Sigmoid colon (tissue), 4 donors: ENCODE measurements around a stretch of chr9.

GRCh38 chr9:104747045-104747326, 497 bp upstream of the NIPSNAP3A start:
- PRO-cap = no peak
- RAMPAGE, long total RNA, 4 experiments = no peak in any of the 4 experiments

DNA sequence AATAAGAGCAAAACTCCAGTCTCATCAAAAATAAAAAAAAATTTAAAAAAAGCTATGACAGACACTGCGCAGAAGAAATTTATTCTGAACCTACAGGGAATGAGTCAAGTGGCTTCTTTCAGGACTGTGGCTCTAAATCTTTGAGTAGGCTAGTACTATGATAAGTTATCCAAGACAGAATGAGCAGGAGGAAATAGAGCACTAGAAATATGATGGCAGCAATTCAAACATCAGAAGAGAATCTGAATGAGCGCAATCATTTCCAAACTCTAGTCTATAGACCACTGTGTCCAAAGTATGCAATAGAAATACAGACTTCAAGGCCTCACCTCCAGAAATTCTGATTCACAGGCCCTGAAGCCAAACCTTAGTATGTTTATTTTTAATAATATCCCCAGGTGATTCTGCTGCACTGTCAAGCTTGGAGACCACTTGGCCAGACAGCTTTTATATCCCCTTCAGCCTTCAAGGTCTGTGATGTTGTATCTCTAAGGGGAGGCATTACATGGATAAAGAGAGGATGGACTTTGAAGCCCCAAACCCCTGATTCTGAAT, 51.1 kb downstream of the NIPSNAP3B start:
- PRO-cap = no peak
- RAMPAGE, long total RNA, 4 experiments = no peak in any of the 4 experiments

DNA sequence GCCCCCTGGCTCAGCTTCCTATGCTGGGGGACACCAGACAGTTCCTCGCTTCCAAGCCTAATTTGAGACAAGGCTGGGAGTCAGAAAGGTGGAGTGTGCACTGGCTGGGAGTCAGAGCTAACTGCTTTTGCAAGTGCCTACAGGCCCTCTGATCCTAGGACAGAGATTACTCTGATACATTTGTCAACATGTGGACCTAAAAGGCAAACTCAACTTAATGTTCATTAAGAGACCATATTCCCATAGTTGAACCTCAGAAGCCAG, 80.8 kb downstream of the NIPSNAP3B start:
- PRO-cap = no peak
- RAMPAGE, long total RNA, 4 experiments = no peak in any of the 4 experiments

DNA sequence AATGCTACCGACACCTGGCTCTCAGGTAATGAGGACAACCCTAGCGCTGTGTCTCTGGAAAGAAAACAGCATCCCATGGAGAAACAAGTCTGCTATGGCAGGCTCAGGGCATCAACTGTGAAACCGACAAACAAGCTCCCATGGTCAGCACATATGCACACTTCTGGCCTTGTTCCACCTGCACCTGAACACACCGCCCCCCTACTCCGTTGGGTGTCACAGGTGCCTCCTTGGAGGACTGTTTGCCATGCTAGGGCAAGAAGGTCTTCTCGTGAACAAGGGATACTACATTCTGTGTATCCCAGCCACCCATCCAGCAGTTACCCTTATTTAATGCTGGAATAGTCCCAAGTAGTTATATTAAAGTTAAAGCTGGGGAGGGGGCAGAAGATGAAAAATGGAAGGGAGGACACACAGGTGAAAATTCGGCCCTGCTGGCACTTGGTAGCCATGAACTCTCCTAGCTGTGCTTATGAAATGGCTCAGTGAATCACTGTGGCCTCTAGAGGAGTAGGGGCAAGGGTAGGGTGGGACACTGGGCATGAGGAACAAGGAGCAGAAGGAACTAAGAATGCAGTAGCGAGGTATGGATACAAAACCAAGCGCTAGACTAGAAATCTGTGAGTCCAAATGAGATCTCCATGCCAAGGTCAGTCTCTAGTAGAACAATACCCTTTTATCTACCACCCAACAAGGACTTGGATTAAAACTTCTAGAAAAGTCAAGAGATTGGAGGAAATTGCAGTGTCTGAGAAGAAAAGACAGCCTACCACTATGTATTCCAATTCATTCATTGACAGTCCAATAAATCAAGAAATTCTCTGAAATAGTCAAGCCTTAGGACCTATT, 23.1 kb downstream of the ABCA1 start:
- PRO-cap = no peak
- RAMPAGE, long total RNA, 4 experiments = no peak in any of the 4 experiments

GRCh38 chr9:104923060-104923646, 4.8 kb downstream of the ABCA1 start:
- PRO-cap = no peak
- RAMPAGE, long total RNA, 4 experiments = no peak in any of the 4 experiments

DNA sequence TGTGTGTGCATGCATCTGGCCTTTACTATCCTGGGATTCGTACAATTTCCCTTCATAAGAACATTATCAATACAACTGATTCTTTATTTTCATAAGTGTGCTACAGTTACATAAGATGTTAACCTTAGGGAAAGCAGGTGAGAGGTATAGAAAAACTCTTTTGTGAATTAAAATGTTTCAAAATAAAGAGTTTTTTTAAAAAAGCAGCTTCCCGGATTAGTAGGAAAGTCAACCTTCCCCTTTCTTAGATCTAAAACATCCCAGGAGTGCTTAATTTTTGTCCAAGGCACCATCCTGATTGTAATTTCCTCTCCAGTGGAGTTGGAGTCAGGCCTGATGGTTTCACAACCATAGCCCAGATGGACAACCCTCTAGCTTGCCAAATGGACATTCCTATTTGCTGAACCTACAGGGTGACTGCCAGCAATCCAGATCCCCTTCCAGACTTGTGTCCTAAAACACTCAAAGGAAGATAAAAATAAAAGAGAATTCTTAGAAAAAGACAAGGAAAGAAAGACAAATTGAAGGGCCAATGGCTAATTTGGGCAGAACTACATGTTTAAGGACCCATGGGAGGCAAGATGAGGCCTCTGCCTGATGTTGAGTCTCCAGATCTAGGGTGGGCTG, 38.7 kb upstream of the SLC44A1 start:
- PRO-cap = no peak
- RAMPAGE, long total RNA, 4 experiments = no peak in any of the 4 experiments

DNA sequence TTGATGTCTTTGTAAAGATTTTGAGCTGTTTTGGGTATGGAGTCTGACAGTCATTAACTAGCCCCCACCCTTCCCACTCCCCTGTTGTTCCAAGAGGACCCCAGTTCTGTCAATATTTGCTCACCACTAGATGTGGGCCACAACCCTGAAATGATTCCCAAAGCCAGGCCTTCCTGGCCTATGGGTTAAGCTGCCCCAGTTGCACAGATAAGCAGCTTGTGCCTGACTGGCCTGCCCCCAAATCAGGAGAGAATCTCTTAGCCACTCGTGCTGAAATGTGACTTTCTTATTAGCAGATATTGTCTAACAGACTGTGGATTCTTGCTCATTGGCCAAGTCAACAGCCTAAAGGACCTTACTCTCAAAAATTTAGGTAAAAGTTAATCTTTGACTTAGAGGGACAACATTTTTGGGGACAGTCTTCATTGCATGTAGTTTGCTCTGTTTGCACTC, 29.3 kb upstream of the FSD1L start:
- PRO-cap = no peak
- RAMPAGE, long total RNA, 4 experiments = no peak in any of the 4 experiments

GRCh38 chr9:105656525-105657026, 5.7 kb upstream of the TAL2 start:
- PRO-cap = no peak
- RAMPAGE, long total RNA, 4 experiments = no peak in any of the 4 experiments

DNA sequence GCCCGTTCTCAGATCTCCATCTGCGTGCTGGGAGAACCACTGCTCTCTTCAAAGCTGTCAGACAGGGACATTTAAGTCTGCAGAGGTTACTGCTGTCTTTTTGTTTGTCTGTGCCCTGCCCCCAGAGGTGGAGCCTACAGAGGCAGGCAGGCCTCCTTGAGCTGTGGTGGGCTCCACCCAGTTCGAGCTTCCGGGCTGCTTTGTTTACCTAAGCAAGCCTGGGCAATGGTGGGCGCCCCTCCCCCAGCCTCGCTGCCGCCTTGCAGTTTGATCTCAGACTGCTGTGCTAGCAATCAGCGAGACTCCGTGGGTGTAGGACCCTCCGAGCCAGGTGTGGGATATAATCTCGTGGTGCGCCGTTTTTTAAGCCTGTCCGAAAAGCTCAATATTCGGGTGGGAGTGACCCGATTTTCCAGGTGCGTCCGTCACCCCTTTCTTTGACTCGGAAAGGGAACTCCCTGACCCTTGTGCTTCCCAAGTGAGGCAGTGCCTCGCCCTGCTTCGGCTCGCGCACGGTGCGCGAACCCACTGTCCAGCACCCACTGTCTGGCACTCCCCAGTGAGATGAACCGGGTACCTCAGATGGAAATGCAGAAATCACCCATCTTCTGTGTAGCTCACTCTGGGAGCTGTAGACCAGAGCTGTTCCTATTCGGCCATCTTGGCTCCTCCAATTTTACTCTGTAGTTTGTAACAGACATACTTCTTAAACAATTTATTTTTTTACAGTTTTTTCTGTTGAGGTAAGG, 88.2 kb downstream of the TMEM38B start:
- PRO-cap = no peak
- RAMPAGE, long total RNA, 4 experiments = no peak in any of the 4 experiments

GRCh38 chr9:106755563-106756383, 107.2 kb upstream of the ZNF462 start:
- PRO-cap = no peak
- RAMPAGE, long total RNA, 4 experiments = no peak in any of the 4 experiments

DNA sequence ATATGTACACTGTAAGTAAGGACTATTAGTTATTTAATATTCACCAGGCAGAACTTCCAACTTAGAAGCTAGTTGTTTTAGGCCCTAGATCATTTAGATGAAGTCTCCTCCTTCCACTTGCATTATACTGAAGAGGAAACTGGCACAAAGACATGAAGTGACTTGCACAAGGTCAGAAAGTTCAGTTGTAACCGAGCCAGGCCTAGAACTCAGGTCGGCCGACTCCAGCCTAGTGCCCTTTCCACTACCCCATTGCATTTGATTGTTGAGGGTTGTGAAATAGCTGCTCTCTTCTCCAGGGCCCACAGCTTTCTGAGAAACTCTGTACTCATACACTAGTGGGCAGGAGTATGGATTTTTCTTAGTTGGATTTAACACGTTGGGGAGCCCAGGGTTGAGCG, 5.6 kb downstream of the ZNF462 start:
- PRO-cap = no peak
- RAMPAGE, long total RNA, 4 experiments = no peak in any of the 4 experiments

GRCh38 chr9:107011239-107012264, 148.6 kb downstream of the ZNF462 start:
- PRO-cap = no peak
- RAMPAGE, long total RNA, 4 experiments = no peak in any of the 4 experiments

GRCh38 chr9:107283420-107284511, 687 bp downstream of the RAD23B start:
- PRO-cap = no peak
- RAMPAGE, long total RNA, 4 experiments = no peak in any of the 4 experiments

GRCh38 chr9:107587063-107588237, 97.9 kb upstream of the KLF4 start:
- PRO-cap = no peak
- RAMPAGE, long total RNA, 4 experiments = no peak in any of the 4 experiments

- PRO-cap = no peak
- RAMPAGE, long total RNA, 4 experiments = no peak in any of the 4 experiments
Measured at GRCh38 chr9:107615604-107615897, 126.0 kb upstream of the KLF4 start.

DNA sequence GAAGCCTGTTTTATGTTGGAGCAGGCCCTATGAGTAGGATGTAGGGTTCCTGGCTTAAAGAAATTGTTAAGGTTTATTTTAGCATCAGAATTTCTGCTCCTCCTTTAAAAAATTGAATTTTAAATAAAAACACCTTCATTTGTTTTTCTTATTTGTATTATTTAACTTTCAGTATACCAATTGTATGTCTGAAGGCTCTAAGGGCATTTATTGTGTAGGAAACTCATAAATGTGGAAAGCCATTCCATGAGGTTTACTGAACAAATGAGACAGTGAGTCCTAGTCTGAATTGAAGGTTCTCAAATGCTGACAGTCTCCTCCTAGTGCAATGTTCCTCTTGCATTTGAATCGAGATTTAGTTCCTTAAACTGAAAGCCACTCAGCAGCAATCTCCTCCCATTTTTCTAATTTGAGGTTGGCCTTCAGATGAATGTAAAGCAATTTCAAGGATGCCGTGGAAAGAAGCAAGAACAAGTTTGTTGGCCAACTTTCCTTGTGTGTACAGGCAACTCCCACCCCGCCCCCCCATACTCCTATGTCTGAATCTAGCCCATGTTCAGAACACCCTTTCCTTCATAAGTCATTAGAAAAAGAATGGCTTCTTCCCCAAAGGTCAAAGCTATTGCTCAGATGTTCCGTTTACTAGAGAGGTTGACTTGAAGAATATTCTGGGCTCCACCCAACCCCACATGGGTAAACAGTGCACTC, 493.2 kb upstream of the KLF4 start:
- PRO-cap = no peak
- RAMPAGE, long total RNA, 4 experiments = no peak in any of the 4 experiments

DNA sequence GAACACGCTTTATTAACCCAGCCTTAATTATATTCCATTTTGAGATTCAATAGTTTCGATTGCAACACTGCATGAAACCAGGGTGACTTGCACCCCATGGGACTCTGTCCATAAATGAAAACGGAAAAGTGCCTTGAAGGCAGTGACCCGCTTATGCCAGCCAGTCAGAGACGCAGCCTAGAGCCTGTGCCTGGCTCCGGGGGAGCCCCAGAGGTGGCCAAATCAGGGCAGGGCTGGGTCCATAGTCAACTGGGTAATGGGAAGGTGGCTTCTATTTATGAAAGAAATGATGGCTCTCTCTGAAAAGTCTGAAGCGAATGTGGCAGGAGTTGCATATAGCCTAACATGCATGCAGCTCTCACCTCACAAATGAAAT, 304.2 kb downstream of the ACTL7B start:
- PRO-cap = no peak
- RAMPAGE, long total RNA, 4 experiments = no peak in any of the 4 experiments

DNA sequence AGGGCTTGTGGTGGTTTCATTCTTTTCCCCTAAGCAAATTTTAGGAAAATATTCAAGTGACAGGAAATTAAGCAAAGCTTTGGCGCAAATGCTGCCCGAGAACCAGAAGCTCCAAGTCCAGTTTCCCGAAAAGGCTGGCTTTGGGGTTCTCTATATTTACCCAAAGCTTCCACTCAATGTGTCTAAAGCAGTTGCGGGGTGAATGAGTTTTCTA, 147.0 kb downstream of the ACTL7B start:
- PRO-cap = no peak
- RAMPAGE, long total RNA, 4 experiments = no peak in any of the 4 experiments

DNA sequence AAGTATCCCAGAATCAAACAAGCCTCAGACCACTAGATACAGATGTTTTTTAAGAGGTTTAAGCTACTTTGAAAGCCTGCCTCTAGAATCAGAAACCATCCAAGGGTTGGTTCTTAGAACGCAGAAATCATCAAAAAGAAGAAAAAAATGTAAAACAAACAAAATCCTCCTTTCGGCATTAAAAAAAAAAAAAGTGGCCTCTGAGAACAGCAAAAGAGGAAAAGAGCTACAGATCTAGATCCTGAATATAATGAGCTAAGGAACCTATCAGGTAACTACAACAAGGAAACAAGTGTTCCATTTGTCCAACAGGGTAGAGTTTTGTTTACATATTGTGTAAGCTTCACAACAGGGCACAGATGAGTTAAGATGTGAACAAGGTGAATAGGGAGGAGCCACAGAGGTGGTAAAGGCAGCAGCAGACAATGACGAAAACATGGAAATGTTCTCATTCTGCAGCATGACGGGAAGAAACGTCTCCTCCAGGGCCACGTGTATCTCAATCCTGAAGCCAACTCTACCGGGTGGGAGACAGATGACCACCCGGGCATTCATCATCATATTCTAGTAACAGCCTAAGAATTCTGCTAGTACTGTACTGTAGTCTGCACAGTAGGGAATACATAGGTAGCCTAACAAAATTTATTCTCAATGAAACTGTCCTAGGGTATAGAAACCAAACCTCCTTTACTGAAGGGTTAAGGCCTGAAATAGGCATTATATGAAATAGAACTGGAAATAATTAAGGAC, 14.4 kb downstream of the ELP1 start:
- PRO-cap = no peak
- RAMPAGE, long total RNA, 4 experiments = no peak in any of the 4 experiments

DNA sequence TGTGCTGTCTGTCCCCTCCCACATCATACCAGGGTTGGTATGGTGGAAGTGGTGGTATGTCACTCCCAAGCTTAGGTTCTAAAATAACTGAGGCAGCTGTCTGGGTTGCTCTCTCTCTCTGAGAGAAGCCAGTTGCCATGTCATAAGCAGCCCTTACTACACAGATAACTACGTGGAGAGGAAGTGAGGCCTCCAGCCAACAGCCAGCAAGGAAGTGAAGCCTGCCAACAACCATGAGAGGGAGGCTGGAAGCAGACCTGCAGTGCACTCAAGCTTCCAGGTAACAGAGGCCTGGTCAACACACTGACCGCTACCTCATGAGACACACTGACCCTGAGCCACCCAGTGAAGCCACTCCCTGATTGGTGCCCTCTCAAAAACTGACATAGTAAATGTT, 18.6 kb downstream of the CTNNAL1 start:
- PRO-cap = no peak
- RAMPAGE, long total RNA, 4 experiments = no peak in any of the 4 experiments